Temporal lobe (tissue), 2 donors: ENCODE measurements around the genes ZNF510, CTSV and TRMO.

- RAMPAGE, long total RNA: no peak
These were observed 62.5 kb downstream of the CDC14B start for GRCh38 chr9:96556962-96557631.

- RAMPAGE, long total RNA: no peak
These were observed at the start of gene ZNF510 for GRCh38 chr9:96777149-96778526. ZNF510 (minus strand) TSS chr9:96778087.

- RAMPAGE, long total RNA: no peak
These were observed 16.1 kb upstream of the ZNF510 start for GRCh38 chr9:96793884-96794466.

- RAMPAGE, long total RNA: no peak
These were observed 36.1 kb downstream of the ZNF782 start for GRCh38 chr9:96818129-96818724.

DNA sequence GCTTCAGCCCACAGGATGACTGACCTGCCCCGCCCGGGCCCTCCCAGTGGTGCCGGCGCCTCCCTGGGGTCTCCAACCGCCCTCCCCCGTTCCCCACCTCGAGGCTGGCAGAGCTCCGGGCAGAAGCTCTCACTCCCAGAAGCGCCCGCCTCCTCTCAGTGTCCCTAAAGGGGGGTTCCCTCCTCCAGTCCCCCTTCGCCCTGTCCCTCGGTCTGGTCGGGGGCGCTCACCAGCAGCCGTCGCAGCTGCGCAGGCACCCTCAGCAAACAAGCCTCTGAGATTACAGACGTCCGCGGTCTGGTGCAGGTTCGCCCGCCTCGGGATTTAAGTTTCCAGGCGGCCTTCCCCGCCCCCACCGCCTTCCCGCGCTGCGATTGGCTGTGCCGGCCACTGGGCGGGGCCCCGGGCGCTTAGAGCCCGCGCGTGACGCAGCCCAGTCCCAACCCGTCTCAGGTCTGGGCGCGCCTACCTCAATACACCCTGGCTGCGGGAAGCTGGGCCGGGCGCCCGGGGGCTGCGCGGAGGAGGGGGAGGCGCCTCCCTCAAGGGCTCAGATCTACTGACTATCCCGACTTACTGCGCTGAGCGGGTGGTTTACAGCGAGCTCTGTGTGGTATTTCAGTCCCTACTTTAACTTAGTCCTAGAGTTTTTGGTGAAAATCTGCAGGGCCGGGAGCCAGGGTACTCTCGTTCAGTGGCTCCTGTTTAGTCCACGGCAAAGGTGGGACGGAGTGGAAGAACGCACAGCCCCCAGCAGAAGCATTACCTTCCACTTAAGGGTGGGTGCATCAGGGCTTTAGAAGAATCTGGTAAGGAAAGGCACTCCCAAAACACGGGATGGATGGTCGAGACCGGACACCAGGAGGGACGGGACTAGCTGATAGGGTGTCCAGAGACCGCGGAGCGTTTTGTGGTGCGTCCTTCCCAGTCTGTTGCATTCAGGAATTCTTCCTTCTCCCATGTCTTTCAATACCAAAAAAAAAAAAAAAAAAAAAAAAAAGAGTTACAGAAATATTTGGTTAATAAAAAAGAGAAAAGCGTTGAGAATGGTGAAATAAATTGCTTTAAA is at the start of gene CTSV:
TSS of gene CTSV (minus strand) at position 302 of the 1,069 bp plus-strand sequence.
- RAMPAGE, long total RNA: no peak

- RAMPAGE, long total RNA: no peak
These were observed 2.9 kb upstream of the CTSV start for GRCh38 chr9:97041721-97042402.

DNA sequence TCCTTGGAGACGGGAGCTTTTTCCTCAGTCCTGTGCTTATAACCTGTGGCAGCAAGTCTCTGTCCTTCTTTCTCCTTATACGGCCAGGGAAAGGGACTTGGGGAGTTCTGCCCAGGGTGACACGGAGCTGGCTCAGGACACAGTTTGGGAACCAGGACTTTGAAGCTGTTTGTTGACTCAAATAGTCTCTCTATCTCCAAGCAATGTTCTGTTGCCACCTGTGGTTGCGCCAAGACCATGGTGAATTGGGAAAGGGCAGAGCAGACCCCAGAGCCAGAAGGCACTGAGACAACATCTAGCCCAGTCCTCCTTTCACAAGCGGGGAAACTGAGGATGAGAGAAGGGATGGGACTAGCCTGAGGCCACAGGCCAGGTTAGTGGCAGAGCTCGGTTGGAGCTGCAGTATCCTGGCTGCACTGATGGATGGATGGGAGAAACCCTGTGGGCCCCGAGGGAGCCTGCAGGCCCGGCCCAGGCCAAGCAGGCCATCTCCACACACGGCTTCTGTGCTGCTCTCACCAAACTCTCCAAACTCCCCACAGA is 60.4 kb downstream of the TSTD2 start:
- RAMPAGE, long total RNA: no peak

DNA sequence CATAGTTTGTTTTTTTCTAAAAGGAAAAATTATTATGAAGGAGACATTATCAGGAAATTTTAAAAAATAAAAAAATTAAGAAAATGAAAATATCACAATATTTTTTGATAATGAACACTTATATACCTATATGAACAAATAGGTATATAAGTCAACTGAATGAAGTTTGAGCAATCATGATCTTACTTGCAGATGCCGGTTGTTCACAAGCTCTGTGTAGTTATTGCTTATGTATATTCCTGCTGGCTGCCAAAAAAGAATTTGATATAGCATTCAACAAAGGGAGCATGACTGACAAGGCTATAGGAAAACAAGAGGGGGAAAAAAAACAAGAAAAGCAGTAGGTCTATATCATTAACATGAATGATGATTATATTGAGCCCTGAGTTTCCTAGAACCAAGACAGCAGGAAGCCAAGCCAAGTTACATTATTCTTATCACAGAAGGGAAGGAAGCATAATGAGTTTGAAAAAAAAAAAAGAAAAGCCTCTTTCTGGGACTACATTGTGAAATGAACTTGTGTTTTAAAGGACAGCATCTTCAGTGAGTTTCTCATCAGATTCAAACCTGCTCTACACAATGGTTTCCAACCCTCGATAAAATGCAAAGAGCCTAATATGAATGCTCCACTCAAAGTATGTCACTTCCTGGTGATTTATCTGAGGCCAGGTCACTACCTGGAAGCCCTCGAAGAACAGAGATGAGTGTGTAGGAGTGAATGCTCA is 41.0 kb downstream of the TSTD2 start:
- RAMPAGE, long total RNA: no peak

GRCh38 chr9:97714429-97714638 is 17.2 kb upstream of the XPA start:
- RAMPAGE, long total RNA: no peak

GRCh38 chr9:97737350-97738027 is 40.3 kb upstream of the XPA start:
- RAMPAGE, long total RNA: no peak

DNA sequence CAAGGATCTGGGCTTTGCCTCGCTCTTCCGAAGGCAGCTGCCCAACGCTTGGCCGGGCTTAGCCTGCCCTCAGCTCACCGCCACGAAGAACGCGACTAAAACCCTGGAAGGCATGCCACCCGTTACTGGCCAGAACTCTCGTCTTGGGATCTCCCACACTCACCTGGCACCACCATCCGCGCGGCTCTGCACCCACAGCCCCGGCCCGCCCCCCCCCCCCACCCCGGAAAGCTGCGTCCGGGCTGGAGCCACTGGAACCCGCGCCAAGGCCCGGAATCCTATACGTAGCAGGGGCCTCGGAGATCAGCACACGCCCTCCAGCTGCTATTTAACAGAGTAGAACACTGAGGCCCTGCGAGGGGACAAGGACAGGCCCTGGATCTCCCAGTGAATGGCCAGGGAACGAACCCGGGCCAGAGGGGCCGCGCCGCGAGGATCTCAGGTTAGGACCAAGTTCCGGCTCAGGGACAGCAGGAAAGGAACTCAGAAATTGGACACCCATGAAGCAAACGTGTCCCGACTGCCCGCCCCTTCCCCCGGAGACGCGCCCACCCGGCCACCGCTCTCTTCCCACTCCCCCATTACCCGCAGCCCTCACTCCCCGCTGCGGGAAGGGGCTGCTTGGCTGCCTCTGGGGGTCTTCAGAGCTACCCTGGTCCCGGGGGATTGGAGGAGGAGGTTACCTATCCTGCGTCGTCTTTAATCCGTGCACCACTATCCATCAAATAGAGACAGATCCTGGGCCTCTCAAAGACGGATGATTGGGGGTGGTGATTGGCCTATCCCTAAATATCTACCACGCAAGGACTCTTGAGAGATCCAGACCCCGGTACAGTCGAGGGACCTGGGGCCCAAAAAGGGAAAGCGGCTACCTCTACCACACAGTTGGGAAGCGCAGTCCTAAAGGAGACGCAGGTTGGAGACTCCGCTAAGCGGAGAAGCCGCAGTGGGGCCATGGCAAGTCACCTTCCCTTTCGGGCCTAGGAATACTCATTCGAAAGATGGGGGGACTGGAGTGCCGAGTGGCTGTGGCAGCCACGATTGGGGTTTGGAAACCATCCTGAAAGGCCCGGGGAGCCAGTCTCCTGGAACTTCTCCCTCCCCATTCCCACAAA is 937 bp upstream of the FOXE1 start:
- RAMPAGE, long total RNA: no peak

DNA sequence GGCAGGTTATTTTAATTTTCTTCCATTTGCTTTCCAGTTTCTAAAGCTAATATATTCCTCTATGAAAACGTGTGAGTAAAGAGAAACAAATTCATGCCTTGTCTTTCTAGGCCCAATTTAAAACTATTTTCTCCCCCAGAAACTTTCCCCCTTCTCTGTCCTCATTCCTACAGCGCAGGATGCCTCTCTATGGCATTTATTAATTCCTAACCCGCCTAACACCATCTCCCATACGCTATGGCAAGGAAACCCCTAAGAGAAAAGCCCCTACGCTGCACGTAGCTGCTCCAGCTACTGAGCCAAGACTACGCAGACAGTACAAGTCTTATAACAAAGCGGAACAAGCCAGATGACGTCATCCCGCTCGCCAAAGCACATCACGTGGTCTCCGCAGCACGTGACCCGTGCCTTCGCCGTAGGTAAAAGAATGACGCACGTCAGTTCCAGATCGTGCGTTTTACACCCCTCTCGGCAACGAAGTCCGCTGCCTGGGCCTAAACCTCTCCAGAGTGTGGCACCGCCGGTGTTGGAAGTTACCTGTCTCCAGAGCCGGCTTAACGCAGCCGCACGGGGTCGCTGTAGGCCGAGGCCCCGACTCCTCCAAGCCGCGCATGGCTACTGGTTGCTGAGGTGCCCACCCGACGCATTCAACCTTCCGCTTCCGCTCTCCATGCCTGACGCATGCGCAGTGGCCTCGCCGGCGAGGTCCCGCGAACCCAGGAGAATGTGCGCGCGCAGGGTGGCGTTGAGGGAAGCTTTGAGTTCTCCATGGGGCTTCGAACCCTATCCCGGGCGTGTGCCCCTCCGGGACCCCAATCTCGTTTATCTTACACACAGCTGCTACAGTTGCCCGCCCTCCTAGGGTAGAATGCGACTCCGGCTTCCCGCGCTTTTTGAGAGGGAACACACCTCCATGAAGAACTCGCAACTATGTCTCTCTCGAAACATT is at the start of gene TRMO:
TSS of gene TRMO (minus strand) at position 620 of the 949 bp plus-strand sequence.
- RAMPAGE, long total RNA: start-site peak on the minus strand centred at position 621 of the sequence, 57 bp wide, 52 and 64 reads in 2 replicates

GRCh38 chr9:97980436-97980916 is 2.7 kb upstream of the ANP32B start:
- RAMPAGE, long total RNA: no peak

- RAMPAGE, long total RNA: no peak
These were observed 843 bp upstream of the ANP32B start for GRCh38 chr9:97982164-97982831.

GRCh38 chr9:97994082-97994833 is 11.1 kb downstream of the ANP32B start:
- RAMPAGE, long total RNA: no peak

DNA sequence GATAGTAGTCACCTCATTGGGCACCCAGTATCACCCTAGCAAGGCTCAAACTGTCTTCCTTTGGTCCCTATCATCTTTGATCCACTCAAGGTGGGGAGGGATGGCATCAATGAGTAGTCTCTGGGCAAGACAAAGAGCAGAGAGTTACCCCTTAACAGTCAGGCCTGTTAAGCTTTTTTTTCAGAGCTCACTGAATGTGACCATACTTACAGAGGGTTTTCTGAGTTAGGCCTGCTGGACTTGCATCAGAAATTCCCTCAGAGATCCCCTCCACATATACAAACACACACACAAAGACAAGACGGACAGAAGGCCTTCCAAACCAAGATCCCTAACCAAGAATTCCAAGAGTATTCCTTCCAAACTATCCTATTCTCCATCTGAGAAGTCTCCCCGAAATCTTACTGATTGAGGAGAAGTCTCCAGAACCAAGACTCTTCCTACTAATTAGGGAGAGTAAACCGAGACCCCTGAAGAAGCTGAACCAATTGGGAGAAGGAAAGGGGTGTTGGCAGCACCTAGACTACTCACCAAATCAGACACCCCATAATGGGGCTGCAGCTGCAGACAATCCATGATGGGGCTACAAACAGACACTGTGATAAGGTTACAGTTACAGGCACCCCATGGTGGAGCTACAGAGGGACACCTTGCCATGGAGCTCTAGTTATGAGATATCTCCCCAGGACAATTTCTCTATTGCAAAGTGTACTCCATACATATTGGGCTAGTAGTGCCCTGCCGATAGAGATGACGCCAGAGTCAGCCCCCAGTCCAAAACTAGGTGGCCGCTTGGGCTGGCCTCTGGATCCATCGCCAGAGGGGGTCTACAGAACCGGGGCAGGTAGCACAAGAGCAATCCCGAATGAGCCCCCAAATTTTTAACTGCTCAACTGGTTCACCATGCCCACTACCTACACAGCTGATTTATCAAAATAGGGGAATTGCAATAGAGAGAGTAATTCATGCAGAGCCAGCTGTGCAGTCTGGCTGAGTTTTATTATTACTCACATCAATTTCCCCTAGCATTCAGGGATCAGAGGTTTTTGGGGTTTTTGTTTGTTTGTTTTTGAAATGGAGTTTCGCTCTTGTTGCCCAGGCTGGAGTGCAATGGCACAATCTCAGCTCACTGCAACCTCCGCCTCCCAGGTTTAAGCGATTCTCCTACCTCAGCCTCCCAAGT is 2.2 kb upstream of the NANS start:
- RAMPAGE, long total RNA: no peak

DNA sequence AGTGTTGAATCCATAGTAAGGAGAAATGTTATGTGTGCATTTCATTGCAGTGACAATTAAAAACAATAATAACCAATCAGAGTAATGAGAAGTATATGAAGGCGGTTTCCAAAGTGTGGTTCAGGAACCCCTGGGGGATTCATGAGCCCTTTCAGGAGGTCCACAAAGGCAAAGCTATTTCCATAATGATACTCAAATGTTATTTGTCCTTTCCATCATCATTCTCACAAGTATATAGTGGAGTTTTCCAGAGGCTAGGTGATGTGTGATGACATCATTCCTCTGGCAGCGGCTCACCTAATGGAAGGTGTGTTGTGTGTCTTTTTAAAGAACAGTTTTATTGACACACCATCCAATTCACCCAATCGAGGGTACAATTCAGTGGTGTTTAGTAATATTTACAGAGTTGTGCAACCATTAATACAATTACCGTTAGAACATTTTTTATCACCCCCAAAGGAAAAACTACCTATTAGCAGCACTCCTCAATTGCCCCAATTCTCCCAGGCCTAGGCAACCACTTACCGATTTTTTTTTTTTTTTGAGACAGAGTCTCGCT is 9.7 kb downstream of the NANS start:
- RAMPAGE, long total RNA: no peak

DNA sequence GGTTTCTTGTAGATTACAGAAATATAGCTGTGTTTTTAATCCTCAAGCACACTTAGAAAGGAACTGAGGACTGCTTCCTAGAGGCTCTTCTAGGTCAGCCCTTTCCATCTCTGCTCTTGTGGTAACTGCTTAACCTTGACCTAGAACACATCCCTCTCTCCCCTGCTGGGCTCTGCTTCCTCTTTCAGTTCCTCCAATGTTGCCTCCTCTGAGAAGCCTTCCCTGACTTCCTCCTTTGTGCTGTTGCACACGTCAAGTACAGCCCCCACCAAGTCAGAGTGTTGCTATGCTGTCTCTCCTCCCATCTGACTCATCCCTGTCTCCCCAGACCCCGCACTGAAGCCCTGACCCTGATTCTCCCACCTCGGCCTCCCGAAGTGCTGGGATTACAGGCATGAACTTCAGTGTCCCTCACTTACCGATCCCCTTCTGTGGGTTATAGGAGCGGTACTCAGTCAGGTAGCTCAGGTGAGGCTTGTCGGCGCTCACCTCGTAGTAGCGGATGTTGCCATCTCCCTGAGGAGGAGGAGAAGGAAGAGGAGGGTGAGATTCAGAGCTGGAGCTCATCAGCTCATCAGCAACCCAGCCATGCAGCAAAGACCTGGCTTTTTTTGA is 10.5 kb upstream of the TRIM14 start:
- RAMPAGE, long total RNA: no peak

DNA sequence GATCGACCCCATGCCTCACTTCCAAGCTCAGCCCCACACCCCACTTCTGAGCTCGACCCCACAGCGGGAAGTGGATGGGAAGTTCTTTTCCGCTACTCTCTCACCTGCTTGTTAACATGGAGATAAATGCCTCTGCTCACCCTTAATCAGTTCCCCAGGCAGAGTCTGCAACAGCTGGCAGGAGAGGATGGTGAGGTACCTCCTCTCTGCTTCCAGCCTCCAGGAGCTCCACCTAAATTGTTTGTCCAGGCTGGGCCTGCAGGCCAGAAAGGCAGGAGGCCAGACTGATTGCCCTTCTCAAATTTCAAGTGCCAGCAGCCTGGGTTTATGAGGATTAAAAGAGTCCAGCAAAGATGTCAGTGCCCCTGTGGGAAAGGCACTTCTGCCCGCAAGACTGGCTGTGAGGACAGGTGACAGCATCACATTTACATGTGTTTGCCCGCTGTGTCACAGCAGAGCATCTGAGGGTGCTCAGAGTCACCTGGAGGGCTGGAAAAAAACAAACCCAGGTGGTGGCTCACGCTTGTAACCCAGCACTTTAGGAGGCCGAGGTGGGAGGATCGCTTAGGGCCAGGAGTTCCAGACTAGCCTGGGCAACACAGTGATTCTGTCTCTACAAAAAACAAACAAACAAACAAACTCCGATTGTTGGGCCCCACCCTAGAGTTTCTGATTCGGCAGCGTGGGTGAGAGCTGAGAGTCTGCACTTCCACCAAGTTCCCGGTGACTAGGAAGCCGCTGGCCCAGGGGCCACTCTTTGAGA is 19.7 kb downstream of the CORO2A start:
- RAMPAGE, long total RNA: no peak

DNA sequence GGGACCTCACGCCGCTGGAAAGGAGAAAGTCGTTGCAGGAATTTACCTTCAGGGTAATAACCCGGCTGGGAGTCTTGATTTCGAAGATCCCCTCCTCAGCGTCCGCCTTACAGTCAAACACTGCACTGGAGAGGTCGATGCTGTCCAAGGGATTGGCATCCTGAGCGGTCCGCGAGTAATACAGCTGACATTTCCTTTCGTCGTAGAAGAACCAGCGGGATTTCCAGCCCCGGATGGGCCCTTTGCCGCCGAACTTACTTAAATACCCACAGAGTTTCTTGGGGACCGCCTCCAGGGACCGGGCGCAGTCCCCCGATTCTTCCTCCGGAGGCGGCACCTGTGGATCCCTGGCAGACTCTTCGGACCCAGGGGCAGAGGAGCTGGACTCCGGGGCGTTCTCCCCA is 320 bp downstream of the TBC1D2 start:
- RAMPAGE, long total RNA: no peak